ENCODE measurements around the genes TUBB4B, ARRDC1 and EHMT1.

- PRO-cap, result no peak
Measured at GRCh38 chr9:136881623-136882454, 4.5 kb upstream of the TRAF2 start.

DNA sequence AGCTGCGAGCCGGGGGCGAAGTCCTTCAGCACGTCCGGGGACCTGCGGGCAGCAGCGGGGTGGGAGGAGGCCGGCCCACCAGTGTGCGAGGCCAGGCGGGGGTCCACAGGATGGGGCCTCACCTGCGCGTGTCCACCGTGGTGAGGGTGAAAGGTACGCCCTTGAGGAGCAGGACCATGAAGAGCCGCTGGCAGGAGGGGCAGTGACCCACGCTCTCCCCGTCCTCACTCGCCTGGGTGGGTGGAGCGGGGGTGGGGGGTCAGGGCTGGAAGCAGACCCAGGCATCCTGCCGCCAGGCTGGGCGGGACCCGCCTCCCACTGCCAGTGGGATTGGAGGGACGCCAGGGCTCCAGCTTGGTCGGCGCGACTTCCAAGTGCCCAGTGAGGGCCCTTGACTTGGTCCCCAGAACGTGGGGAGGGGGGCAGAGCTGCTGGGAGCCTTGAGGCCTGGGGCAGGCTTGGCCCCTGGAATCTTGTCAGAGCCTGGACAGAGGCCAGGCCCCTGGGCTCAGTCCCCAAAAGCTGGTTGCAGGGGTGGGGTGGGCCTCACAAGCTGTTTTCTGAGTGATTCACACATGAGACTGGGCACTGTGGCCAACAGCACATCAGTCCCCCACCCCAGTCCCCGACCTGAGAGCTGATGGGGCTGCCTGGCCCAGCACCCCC is 709 bp downstream of the CLIC3 start:
- PRO-cap, result no peak

GRCh38 chr9:137029013-137029361 is 950 bp upstream of the ABCA2 start:
- PRO-cap, result no peak

GRCh38 chr9:137129602-137130089 is 9.3 kb upstream of the GRIN1 start:
- PRO-cap, result bidirectional peak, plus-strand start at chr9:137129865, minus-strand start at chr9:137129527

- PRO-cap, result no peak
Measured at GRCh38 chr9:137174548-137175193, 2.8 kb upstream of the TMEM210 start.

DNA sequence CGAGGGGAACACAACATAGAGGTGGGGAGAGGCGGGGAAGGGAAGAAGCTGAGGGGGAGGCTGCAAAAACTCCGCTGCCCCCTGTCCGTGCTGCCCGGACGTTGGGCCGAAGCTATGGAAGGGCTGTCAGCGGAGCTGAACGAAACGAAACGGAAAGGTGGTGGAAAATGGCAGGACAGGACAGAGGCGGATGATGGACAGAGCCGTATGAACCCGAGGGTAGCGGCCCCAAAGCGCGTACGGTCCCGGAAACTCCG is 305 bp downstream of the ANAPC2 start:
- PRO-cap, result no peak

DNA sequence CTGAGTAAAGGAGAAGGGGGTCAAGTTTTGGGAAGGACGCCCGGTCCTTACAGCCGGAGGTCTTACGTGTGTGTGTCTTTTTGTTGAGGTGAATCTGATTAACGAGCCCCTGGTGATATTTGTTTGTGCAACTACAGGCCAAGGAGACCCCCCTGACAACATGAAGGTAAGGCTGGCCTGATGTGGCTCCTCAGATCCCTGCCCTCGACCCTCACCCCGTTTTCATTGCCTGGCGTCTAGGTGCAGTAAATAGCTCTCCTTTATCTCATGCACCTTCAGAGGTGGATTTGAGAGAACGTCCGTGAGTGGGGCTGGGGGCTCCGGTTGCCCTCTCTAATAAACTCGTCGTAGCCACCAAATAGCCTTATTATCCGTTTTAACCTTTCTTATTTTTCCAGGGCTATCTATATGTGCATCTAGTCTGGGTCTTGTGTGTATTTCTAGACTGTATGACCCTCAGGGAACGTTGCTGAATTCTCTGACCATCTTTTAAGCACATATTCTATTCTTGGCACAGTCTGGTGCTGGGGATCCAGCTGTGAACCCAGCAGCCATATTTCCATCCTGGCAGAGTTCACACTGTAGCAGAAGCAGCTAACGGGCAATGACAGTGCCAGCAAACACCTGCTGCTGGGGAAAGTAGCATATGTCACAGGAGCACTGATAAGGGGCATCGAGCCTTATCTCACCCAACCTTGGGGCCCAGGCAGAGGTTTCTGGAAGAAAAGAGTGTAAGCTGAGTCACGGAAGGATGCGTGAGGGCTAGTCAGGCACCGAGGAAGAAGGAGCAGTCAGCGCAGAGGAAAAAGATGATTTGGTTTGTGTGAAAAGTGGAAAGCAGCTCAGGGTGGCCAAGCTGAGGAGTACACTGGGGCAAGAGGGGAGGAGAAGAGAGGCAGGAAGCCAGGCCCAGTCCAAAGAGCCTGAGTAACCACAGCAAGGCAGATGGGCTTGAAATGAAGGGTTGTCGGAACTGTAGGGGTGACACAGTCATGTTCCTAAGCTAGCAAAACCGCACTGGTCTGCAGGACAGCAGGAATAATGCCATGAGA is 970 bp downstream of the NDOR1 start:
- PRO-cap, result no peak

DNA sequence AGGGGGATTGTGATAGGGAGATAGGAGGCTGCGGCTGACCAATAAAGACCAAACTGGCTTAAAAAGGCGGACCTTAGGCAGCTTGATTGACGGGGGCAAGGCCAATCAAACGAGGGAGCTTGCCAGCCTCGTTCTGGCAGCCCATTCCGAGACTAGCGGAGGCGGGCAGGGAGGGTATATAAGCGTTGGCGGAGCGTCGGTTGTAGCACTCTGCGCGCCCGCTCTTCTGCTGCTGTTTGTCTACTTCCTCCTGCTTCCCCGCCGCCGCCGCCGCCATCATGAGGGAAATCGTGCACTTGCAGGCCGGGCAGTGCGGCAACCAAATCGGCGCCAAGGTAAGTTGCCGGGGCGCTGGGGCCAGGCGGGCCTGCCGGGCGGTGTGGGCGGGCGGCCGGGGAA is at the start of gene TUBB4B:
TSS of gene TUBB4B (plus strand) at position 205 of the 399 bp plus-strand sequence.
- PRO-cap, result bidirectional peak, plus-strand start at position 205 of the sequence, minus-strand start outside the sequence

DNA sequence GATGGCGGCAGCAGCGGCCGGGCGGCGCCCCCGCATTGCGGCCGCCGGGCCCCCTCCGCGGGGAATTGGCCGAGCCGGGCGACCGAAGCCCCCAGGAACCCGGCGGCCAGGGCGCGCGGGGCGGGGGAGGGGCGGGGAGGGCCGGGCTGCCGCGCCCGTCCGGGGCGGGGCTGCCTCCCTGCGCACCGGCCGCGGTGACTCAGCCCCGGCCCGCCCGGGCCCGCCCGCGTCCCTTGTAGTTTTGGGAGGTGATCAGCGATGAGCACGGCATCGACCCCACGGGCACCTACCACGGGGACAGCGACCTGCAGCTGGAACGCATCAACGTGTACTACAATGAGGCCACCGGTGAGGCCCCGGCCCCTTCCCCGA is 381 bp downstream of the TUBB4B start:
- PRO-cap, result unidirectional peak, minus-strand start at position 243 of the sequence

- PRO-cap, result no peak
Measured at GRCh38 chr9:137262701-137263455, 7.8 kb downstream of the NELFB start.

DNA sequence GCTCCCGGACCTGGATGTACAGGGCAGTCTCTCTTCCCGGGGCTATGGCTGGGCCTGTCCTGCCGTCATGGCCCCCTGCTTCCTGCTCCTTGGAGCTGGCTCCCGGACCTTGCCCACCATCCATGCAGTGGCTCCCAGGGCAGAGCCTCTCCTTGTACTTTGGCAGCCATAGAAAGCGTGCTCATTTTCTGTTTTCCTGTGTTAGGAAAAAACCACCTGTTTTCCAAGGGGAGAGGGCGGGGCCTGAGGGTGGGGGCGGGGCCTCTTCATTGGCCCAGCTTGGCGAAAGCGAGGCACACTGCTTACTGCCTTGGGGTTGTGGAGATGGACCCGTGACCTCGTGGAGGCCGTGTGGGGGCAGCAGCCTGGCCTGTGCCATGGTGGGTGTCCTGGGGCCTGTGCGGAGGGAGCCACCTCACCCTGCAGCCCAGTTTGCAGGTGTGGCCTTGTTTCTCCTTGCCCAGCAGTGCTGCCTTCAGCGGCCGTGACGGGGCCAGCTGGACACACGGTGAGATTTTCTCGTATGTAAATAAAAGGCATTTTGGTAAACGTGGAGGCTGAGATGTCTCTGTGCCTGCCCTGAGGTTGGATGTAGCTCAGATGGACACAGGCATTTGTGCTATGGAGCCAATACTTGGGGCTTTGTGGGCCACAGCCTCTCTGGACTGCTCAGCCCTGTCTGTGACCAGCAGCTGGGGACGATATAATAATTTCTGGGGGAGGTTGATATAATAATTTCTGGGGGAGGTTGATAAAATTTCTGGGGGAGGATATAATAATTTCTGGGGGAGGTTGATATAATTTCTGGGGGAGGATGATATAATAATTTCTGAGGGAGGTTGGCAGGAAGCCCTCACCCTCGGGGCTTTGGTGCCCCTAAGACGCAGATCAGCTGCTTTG is 4.3 kb upstream of the TOR4A start:
- PRO-cap, result no peak

GRCh38 chr9:137293120-137294125 is 8.6 kb downstream of the NRARP start:
- PRO-cap, result no peak

DNA sequence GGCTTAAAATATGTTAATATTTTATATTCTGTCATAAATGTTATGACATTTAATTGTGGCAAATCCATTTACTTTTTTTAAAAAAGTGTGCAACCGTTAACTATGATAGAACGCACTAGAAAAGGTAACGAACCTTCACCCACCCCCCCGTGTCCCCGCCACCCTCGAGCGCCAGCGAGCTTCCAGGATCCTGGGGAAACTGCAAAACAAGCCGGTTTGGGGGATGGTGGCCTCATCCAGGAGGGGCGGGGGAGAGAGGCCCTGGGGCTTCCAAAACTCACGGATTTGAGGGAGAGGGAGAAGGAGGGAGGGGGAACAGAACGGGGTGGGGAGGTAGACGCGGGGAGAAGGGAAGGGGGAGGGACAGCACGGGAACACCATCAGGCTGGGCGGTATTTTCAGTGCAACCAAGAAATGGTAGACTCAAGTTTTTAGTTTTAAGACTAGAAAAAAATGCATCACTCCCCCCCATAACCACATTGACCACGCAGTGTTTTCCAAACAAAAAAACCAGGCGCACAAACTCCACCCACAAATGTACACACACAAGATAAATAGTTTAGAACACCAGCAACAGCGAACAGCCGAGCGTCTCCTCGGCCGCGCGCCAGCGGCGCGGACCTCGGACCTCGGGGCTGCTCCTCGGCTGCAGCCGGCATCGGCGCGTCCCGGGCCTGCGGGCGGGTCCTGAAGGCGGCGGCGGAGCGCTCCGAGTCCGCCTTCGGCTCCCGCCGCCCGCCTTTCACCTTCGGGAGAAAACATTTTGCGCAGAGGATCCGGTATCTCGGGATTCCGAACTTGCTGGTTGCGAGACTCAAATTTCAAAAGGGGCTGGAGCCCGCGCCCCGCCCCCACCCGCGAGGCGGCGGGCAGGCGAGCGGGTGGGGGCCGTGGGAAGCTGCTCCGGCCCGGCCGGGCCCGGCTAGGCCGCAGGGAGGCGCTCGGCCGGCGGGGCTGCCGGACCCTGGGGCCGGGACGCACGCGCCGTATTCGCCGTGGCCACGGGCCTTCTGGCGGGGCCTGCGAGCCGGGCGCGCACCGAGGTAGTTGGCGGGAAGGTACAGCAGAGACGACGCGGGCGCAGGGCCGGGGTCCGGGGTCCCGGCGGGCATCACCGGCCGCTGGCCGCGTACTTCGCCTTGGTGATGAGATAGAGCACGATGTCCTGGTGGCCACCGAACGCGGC is 1.2 kb downstream of the NRARP start:
- PRO-cap, result unidirectional peak, plus-strand start at position 854 of the sequence; bidirectional peak, plus-strand start at position 1,046 of the sequence, minus-strand start at position 1,012 of the sequence

DNA sequence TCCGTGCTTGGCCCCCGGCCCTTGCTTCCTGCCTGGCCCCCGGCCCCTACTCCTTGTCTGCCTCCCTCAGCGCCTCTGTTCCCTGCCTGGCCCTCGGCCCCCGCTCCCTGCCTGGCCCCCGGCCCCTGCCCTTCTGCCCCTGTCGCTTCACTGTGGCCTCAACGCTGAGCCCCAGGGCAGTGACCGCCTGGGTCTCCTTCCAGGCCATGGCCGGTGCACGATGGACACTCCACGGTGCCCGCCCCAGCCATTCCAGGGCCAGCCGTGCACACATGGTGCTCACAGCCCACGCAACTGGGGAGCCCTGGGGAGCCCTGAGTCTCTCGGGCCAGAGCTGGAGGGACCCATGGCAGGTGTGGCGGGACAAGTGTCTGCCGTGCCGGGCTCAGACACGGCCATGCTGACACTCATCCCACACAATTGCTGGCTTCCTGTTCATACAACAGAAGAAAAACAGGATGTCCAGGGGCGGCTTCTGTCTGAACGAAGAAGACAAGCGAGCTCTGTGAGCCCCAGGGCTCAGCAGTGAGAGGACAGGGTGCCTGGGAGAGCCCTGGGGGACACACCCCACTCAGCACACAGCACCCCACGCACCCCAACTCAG is 35.8 kb downstream of the EXD3 start:
- PRO-cap, result bidirectional peak, plus-strand start at position 506 of the sequence, minus-strand start at position 412 of the sequence

DNA sequence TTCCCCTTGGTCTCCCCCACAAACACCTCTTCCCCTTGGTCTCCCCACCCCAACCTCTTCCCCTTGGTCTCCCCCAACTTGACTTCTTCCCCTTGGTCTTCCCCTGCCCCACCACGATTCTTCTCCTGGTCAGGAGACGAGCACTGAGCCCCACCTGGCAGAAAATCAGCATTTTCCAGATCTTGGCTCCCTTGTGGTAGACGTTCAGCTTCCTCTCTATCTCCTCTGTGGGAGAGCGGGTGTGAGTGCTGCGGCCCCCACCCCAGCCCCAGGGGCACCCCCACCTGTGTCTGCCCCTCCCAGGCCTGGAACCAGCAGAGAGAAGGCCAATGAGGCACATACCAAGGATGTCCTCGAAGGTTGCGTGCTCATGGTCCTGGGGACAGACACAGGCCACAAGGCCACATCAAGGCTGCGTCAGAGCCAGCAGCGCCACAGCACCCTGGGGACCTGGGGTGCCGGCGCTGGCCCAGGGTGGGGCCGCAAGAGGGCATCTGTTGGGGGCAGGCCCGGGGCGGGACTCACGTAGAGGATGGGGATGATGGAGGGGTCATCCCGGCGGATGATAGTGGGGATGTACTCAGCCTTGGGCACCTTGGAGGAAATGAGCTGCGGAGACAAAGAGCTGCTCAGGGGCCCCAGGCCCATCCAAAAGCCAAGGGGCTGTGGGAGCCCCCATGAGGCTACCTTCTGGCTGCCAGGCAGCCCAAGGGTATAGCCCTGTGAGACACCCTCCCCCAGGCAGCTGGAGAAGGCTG is 6.7 kb downstream of the NSMF start:
- PRO-cap, result no peak

DNA sequence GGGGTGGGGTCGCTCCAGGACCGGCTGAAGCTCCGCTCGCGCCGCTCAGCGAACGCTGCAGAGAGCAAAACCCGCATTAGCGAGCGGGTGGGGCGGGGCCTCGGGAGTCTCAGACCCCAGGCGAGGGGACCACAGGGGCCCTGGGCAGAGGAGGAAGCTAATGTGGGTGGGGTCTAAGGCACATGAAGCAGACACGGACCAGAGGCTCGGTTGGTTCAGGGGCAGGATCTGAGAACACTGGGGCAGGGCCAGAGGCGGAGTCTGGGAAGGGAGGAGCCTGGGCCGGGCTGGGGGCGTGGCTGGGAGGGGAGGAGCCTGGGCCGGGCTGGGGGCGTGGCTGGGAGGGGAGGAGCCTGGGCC is 5.4 kb downstream of the NSMF start:
- PRO-cap, result no peak

GRCh38 chr9:137605600-137606274 is at the start of gene ARRDC1:
TSS of gene ARRDC1 (plus strand) at chr9:137605686.
- PRO-cap, result unidirectional peak, plus-strand start at chr9:137605736

DNA sequence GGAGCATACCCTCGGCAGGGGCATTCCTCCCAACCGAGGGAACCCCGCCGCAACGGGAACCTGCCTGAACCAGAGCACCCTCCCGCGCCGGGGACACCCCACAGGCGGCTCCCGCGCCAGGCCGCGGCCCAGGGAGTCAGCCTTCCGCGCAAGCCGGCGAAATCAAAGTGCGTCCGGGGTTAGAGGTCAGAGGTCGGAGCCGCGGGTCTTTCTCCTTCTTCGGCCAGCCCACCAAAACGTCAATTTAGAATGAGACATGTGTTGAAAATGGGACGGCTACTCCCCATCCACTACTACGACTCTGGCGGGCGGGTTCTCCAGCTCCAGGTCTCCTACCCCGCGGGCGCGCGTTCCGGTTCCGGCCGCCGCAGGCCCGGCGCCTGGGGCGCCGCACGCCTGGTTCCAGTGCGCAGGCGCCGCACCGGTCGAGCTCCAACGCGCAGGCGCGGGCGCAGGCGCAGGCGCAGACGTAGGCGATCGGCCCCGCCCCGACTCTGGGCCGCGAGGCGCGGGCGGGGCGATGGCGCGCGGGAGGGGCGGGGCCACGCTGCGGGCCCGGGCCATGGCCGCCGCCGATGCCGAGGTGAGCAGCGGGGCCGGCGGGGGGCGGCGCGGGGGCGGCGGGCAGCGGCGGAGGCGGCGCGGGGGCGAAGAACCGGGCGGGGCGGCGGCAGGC is at the start of gene EHMT1:
TSS of gene EHMT1 (plus strand) at position 539 of the 676 bp plus-strand sequence.
- PRO-cap, result bidirectional peak, plus-strand start at position 545 of the sequence, minus-strand start at position 354 of the sequence

DNA sequence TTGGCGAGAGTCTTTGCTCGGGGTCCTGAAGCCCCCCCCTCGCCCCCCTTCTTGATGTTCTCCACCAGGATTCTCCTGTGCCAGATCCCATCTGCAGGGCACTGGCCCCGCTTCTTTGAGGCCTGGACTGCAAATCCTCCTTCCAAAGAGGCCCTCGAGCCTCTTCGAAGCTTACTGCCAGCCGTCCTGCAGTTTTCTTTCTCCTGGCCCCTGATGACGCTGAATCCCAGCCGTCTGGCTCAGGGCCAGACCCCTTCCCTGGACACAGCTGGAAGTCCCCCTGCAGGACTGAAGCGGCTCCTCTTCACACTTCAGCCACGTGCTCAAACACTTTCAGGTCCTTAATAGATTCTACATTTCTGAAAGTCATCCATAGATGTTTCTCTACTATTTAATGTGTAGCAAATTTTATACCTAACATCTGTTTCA is 121.5 kb downstream of the EHMT1 start:
- PRO-cap, result no peak

DNA sequence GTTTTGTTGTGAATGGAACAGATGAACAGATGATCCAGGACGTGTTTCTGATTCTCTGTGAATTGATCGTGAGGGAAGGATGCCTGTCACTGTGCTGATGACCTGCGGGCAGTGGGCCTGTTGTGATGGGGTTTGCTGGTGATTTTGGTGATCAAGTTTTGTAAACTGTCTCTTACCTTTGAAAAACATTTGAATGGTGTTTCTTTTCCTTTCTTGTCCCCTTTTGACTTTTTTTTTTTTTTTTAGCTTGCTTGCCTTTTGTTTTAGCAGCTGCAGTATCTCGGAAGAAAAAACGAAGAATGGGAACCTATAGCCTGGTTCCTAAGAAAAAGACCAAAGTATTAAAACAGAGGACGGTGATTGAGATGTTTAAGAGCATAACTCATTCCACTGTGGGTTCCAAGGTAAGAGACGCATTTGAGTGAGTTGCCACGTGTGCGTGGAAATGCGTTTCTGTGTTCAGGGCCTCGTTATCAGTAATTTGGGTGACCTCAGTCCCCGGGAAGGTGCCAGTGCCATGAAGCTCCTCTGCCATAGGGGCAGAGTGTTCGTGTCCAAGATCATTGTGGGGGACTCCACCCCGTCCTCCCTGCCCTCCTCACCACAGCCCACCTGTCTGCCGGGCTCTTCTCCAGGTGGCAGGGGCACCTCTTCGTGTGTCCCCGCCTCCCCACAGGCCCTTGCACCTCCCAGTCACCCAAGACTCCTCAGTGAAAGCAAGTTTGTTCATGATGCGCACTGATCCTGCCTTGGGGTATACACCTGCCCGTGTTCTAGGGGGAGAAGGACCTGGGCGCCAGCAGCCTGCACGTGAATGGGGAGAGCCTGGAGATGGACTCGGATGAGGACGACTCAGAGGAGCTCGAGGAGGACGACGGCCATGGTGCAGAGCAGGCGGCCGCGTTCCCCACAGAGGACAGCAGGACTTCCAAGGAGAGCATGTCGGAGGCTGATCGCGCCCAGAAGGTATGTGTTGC is 124.6 kb downstream of the EHMT1 start:
- PRO-cap, result no peak

Data from REH cell (cell line).